Occipital lobe (tissue), 2 donors: ENCODE data around the genes IGFBPL1 and ANKRD18A.

DNA sequence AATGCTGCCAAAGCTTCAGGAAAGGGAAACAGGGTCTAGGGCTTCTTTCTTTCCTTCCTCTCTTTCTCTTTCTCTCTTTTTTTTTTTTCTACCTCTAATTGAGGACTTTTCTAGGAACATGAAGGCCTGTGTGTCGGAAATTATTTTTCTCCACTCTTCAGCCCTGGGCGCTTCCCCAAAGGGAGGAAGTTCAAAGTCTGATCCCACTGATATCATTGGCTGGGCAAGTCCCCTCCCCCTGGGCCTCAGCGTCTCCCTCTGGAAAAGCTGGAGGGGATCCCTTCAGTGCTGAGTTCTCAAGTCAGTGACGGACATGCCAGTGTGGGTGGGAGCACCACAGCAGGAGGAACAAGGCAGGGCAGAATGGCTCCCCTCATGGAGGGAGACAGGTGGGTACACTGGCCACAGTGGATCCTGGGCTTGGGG, 24.0 kb upstream of the SLC25A51 start:
- RAMPAGE, long total RNA = no peak

DNA sequence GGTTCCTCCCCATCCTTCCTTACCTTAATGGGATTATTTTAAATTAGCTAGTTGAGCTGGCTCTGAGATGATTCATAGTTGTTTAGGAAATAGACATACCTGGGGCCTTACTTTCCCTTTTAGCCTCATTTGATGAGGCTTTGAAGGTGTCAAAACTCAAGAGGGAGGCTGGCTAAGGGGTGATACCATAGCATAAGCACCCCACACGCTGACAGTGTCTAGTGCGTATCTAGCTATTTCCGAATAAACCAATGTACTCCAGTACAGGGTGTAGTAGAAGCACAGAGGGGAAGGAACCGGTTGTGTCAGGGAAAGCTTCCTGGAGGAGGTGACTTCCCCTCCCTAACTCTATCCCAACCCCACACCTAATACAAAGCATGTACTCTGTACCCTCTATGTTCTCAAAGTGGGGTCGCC, 63.3 kb upstream of the SLC25A51 start:
- RAMPAGE, long total RNA = no peak

DNA sequence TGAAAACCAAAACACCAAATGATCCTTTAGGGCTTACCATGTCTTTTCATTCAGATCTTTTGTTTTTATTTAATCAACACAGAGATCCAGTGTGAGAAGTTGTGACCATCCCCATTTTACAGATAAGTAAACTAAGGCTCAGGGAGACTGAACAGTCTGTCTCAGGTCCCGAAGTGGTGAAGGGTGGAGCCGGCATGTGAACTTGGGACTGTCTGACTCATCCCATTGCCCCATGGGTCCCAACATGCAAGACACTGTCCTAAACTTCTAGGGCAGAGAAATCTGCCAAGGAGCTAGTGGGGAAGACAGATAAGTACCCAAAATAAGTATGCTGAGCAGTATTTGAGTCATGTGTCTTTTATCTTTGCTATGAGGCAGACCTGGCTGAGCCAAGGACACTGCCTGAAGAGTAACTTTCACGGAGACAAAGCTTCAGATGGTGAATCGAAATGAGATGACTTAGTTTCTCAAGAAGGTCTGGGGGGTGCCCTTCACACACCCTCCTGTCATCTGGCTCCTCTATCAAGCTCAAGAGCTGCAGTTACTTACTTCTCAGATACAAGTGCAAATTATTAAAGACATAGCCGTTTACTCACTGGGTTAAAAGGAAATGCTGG, 64.4 kb upstream of the SLC25A51 start:
- RAMPAGE, long total RNA = no peak

DNA sequence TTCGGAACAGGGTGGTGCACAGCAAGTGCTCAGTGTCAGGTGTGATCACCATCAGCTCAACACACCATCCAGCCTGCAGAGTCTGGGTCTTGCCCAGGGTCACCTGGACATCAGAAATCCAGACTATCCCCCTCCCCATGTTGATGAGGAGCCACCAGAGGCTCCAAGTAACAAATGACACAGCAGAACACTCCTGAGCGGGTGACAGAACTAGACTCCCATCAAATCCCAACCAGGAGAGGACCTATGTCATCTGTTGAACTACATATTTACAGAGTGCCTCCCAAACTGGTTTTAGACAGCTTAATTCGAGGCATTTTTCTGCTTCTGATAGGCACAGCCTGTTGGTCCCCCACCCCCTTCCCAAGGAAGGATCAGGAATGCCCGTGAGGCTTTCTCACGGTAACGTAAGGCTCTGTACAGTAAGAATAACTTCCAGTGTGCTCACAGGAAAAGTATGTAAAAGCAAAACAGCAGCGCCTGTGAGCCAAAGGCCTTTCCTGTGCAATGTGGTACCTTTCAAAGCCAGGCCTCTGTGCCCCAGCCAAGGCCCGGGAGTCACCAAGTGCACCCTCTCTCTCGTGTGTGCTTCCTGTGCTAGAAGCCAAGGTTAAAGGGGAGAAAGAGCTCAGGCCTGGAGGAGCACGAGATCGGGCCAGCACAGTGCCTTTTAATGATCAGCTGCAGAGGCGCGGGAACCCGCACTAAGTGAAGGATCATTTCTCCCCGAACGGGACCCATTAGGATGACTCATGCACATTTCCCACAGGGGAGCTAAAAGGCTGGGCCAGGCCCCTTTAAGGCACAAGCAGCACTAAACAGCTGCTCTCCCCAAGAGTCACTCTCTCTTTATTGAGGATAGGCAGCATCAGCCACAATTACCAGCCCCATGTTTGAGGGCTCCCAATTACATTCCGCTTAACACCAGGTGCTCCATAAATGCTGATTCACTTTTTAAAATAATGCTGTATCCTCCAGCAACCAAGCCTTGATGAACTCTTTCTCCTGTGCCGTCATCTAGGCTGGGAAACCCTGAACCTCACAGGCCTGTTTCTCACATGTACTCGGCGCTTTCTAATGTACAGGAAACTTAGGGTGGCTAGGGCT, 43.0 kb downstream of the SHB start:
- RAMPAGE, long total RNA = no peak

- RAMPAGE, long total RNA = no peak
Observed at GRCh38 chr9:38035848-38036749, 32.9 kb downstream of the SHB start.

DNA sequence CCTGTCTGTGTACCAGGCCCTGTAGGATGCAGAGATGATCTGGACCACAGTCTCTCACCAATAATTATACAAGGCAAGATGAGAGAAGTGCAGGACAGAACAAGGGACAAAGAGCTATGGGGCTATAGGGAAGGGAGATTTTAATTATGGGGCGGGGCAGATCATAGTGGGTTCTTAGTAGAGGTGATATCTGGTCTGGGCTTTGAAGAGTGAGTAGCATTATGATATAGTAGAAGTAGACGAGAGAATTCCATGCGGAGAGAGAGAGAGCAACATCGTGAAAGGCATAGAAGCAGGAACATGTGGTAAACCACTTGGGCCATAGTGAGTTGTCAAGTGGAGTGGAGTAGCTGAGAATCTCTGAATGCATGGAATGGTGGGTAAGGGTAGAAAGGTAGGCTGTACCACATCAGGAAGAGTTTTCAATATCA, 4.3 kb upstream of the SHB start:
- RAMPAGE, long total RNA = no peak

DNA sequence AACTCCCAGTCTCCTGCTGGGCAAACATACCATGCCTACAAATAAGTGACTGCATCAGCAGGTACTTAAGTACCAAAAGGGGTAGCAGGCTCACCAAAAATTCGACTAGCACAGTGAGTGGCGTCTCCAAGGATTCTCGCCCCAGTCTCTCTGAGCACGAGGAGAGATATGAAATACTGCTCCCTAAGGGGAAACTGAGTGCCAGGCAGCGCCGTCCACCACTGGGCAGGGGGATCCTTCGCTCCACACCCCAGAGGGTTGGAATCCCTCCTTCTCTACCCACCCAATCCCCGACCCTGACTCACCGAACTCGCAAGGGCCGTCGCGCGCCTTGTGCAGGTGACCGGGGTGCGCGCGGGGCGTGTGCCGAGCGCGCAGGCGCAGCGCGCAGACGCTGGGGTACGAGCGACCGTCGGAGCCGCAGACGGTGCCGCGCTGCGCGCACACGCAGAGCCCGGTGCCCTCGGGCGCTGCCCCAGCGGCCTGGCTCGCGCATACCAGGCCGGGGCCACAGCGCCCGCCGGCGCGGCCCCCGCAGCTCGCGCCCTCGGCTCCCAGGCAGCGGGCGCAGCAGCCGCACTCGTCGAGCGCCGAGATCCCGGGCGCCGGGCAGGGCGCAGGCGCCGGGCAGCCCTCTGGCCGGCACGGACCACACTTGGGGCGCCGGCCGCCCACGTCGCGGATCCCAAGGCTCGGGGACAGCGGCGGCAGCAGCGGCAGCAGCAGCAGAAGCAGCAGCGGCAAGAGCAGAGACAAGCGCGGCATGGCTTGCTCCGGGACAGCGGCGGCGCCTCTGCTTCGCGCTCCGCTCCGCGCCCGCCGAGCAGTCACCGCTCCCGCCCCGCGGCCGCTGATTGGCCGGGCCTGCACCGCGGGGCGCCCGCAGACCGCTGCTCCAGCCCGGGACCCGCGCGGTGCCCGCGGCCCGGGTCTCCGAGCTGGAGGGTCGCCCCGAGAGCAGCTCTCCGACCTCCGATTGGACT, at the start of gene IGFBPL1:
Gene IGFBPL1 (minus strand): TSS at position 795 of the 983 bp plus-strand sequence.
- RAMPAGE, long total RNA = no peak

DNA sequence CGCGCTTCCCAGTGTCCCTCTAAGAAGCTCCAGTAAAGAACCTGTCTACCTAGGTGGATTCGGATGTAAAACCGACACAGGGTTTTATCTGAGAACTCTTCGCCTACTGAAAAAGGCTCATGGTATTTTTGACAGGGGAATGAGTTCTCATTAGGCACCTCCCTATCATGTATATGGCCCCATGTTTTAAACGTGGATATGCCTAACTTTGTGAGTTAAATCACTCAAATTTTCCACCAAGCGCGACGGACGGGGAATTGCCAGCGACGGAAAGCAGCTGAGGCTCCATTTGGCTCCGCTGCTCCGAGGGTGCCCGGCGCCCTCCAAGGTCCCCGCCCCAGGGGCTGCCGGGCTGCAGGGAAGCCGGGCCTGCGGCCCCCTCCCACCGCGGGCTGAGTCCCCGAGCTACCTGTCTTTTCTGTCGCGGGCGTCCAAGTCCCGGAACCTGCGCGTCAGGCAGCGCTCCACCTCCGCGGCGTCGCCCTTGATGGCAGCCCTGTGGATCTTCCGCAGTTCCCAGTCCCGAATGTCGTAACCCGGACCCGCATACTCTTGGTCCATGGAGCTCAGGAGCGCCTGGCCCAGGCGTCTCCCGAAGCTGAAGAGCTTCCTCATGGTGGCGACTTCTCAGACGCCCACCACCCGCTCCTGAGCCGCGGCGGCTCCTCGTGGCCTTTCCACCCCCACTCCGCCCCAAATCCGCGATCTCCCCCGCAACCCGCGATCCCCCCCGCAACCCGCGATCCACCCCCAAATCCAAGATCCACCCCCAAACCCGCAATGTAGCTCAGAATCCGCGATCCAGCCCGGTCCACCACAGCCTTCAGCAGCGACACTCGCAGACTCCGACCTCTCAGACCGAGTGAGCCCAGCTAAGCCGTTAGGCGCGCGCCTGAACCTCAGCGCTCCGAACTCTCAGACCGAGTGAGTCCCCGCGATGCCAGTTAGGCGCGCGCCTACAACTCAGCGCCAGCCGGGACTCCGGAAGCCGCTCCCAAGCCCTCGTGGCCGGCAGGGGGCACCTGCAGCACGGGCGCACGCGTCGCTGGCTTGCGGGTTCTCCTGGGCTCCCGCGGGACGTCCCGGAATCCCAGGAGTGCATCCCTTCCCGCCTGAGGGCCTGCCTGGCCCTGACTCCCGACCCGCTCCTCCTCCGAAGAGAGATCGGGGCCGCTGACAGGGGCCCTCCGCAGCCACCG, at the start of gene ANKRD18A:
Gene ANKRD18A (minus strand): TSS at position 926 of the 1,199 bp plus-strand sequence.
- RAMPAGE, long total RNA = no peak

GRCh38 chr9:38652394-38652670, 31.9 kb upstream of the ANKRD18A start:
- RAMPAGE, long total RNA = no peak

DNA sequence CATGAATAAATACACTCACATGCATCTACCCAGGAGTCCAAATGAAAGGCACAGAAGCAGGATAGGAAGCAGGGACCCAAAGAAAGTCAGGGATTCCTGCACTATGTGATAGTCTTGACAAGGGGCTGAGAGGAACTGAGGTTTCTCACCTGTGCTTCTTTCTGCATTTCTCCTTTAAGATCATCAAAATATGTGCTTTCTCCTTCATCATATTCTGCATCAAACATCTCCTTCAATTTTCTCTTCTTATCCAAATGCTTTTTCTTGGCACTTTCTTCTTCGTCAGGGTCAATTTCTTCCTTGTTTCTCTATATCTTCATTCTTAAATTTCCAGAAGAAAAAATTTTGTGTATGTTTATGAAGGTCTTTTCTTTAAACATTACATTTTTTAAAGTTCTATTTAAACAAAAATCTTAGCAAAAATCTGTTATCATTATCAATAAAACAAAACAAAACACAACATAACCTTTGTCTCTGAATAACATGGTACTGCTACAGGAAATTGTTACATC, 550.4 kb downstream of the FOXD4L6 start:
- RAMPAGE, long total RNA = no peak

GRCh38 chr9:40926090-40927003, 202.1 kb downstream of the FOXD4L6 start:
- RAMPAGE, long total RNA = no peak

DNA sequence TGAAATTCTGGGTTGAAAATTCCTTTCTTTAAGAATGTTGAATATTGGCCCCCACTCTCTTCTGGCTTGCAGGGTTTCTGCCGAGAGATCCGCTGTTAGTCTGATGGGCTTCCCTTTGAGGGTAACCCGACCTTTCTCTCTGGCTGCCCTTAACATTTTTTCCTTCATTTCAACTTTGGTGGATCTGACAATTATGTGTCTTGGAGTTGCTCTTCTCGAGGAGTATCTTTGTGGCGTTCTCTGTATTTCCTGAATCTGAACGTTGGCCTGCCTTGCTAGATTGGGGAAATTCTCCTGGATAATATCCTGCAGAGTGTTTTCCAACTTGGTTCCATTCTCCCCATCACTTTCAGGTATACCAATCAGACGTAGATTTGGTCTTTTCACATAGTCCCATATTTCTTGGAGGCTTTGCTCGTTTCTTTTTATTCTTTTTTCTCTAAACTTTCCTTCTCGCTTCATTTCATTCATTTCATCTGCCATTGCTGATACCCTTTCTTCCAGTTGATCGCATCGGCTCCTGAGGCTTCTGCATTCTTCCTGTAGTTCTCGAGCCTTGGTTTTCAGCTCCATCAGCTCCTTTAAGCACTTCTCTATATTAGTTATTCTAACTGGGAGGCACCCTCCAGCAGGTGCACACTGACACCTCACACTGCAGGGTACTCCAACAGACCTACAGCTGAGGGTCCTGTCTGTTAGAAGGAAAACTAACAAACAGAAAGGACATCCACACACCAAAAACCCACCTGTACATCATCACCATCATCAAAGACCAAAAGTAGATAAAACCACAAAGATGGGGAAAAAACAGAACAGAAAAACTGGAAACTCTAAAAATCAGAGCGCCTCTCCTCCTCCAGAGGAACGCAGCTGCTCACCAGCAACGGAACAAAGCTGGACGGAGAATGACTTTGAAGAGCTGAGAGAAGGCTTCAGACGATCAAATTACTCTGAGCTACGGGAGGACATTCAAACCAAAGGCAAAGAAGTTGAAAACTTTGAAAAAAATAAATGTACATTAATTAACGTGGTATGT, 121.6 kb downstream of the FOXD4L6 start:
- RAMPAGE, long total RNA = no peak

DNA sequence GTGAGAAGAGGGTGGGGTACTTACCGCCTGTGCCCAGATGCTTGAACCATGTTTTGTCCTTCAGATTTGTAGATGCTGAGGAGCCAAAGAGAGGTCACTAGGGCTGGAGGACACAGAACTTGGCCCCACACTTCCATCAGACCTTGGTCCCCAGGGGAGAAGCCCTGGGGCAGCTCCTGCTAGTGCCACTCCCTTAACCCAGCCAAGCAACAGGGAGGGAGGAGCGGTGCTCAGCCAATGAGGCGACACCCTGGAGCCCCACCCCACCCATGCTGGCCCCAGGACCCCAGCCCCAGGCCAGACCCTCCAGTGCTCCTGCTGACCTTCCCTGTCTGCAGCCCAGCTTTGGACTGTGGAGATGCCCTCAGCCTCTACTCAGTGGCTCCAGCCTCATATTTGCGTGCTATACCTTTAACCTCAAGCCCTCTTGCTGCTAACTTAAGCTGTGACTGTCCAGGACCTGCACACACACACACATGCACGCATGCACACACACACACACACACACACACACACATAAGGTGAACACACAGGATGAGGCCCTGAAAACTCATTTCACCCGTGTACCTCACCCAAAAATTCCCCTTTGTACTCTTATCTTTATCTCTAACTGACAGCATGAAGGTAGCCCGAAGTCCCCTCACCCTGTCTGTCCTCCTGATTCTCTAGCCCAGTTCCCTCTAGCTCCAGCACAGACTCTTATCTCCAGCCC, 942.6 kb downstream of the SPATA31A6 start:
- RAMPAGE, long total RNA = no peak

- RAMPAGE, long total RNA = no peak
Observed at GRCh38 chr9:65195710-65196195, 89.3 kb downstream of the FOXD4L5 start.

- RAMPAGE, long total RNA = no peak
Observed at GRCh38 chr9:66153989-66154501, 417.1 kb downstream of the FOXD4L4 start.

GRCh38 chr9:67726431-67727070, 132.2 kb upstream of the ANKRD20A1 start:
- RAMPAGE, long total RNA = no peak

GRCh38 chr9:68355635-68355939, 824 bp upstream of the PGM5 start:
- RAMPAGE, long total RNA = no peak

GRCh38 chr9:68500310-68501441, 40.0 kb downstream of the TMEM252 start:
- RAMPAGE, long total RNA = no peak

- RAMPAGE, long total RNA = no peak
Observed at GRCh38 chr9:68506112-68506431, 34.6 kb downstream of the TMEM252 start.

DNA sequence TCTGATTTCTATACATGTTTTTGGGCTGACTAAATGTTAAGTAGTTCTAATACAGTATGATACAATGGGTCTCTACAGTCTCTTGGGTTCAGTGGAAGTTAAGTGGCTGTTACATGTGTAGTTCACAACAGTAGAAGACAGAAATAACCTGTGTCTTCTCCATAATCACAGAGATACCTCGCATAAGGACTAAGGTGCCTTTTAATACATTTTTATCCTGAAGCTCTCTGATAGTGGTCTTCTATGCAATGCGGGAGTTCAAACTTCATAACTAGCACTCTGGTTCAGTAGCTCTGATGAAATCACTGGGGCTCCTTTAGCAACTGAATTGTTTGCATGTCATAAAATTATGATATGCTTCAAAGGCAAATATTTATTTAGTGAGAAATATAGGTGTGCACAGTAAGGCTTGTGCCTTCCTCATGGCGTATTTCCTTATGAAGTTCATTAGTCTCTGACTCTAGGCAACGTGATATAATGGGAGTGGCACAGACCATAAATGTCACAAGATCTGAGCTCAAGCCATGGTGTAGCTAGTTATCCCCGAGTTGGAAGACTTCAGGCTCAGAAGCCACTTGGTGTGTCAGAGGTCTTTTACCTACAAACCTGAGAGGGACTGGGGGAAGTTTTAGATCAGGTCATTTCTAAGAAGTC, 35.4 kb downstream of the PIP5K1B start:
- RAMPAGE, long total RNA = no peak